Liver (tissue), 9 donors: Measurements from ENCODE around the gene POTEC.

- PRO-cap, 5 experiments, result no peak in any of the 5 experiments
- RAMPAGE, long total RNA, 2 experiments, result no peak in any of the 2 experiments
- RRBS, result no CpG with 5 or more reads among the region's 6 CpGs
Measured at GRCh38 chr18:12993466-12994756, 2.7 kb downstream of the CEP192 start.

GRCh38 chr18:13001171-13001788 is 10.1 kb downstream of the CEP192 start:
- PRO-cap, 5 experiments, result no peak in any of the 5 experiments
- RAMPAGE, long total RNA, 2 experiments, result no peak in any of the 2 experiments
- RRBS, result no CpG with 5 or more reads among the region's 7 CpGs

DNA sequence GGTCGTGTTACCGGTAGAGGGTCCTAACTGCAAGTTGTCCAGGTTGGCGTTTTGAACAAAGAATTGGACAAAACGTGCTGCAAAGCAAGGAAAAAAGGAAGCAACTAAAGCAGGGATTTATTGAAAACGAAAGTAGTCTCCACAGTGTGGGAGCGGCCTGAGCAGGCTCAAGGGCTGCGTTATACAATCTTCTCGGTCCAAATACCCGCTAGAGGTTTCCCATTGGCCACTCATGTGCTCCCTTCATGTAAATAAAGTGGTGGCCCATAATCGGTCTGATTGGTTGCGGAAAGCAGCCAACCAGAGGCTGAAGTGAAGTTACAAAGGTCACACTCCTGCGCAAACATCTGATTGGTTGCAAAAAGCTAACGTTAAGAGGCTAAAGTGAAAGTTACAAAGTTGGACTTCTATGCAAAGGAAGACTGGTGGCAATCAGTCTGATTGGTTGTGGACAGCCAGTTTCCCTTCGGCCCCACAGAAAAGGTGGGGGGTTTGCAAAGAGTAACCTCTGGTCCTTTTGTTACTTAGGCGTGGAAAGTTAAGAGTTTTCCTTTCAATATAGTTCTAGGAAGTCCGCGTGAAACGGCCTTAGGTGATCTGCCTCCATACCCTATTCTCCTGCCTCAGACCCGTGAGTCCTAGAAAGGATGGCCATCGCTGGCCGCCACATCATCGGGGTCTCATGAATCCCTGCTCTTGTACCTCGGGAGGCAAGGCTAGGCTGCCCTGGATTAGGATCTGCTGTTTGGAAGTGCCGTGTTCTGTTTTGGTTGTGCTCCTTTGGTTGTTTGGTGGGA is 80.5 kb upstream of the LDLRAD4 start:
- PRO-cap, 5 experiments, result peak in 5 of 5 experiments; most common plus-strand start position 435 of the sequence (in 5); most common minus-strand start position 203 of the sequence (in 3)
- RAMPAGE, long total RNA, 2 experiments, result no peak in any of the 2 experiments
- RRBS, result no CpG with 5 or more reads among the region's 24 CpGs

GRCh38 chr18:13176942-13177276 is 41.7 kb upstream of the LDLRAD4 start:
- PRO-cap, 5 experiments, result peak in 4 of 5 experiments; most common plus-strand start chr18:13177078 (in 1); most common minus-strand start chr18:13177051 (in 3)
- RAMPAGE, long total RNA, 2 experiments, result no peak in any of the 2 experiments
- RRBS, result no CpG with 5 or more reads among the region's 12 CpGs

DNA sequence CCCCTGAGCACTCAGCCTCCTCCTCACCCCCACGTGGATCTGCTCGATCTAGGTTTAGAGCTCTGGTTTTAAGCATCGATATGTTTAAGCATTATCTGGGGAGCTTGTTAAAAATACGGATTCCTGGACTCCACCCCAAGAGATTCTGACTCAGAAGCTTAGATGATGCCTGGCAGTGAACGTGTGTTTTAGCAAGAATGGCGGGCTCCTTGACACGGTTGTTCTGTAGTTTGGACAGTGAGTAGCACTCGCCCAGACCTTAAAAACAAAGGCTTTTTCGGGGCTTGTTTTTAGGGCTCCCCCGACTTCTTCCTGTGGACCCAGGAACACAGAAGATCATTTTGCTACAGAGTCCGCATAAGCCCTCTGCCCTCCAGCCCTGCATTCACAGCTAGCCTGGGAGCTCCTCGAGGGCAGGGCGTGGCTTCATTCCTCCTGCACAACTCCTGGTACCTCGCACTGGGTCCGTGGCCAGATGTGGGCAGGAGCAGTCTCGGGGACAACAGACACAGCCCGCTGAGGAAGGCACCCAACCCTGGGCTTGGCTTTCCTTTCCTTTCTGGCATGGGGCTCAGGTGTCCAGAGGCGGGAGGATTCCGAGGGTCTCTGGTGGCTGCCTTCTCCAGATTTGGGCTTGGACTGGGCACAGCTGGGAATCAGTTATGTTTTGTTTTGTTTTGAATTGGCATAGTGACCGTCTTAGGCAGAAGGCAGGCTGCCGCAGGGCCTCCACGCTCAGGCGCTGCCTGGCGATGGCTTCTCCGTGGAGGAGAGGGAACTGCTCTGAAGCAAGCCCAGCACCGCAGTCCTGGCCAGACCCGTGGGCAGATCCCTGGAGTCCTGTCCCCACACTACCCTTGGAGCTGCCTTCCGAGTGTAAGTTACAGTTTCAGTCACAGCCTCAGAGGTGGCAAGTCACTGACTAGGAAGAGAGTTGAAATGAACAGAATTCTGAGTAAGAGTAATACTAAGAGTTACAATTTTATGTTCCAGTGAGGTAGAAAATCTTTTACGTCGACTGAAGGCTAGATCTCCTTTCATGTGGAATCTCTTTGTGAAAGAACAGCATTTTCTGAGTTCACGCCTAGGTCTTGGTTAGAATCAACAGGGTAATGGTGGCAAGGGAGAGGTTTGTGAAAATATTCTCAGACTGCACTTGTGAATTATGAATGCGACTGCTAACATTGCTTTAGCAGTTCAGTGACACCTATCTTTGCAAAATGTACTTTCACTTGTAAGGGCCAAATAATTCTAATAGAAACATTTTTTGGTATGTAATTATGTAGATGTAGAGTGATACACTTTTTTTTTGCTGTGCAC is 47.8 kb downstream of the LDLRAD4 start:
- PRO-cap, 5 experiments, result no peak in any of the 5 experiments
- RAMPAGE, long total RNA, 2 experiments, result no peak in any of the 2 experiments
- RRBS, result no CpG with 5 or more reads among the region's 32 CpGs

DNA sequence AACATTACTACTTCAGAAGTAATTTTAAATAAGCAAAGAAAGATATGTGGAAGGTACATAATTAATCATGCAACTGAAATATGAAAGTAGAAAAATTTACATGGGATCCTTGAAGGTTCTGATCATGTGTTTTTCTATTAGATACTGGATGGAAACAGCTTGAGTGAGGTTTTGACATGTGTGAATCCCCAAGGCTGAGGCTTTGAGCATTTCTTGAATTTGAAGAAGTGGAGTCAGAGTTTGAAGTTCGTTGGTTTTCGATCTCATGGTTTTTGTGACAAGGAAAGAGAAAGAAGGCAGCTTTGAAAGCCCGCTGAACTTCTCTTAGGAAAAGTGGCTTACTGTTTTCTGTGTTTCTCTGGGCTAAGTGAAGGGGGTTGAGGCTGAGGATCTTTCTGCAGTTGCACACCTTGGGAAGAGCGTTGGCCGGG is 220.1 kb downstream of the LDLRAD4 start:
- PRO-cap, 5 experiments, result no peak in any of the 5 experiments
- RAMPAGE, long total RNA, 2 experiments, result no peak in any of the 2 experiments
- RRBS, result no CpG with 5 or more reads among the region's 5 CpGs

- PRO-cap, 5 experiments, result peak in 1 of 5 experiments; most common minus-strand start chr18:13502659 (in 1)
- RAMPAGE, long total RNA, 2 experiments, result no peak in any of the 2 experiments
- RRBS, result no CpG with 5 or more reads among the region's 8 CpGs
Measured at GRCh38 chr18:13502606-13502982, 223.8 kb downstream of the FAM210A start.

GRCh38 chr18:13566756-13567493 is 159.4 kb downstream of the FAM210A start:
- PRO-cap, 5 experiments, result peak in 4 of 5 experiments; most common plus-strand start chr18:13567150 (in 1); most common minus-strand start chr18:13567017 (in 2)
- RAMPAGE, long total RNA, 2 experiments, result no peak in any of the 2 experiments
- RRBS, result no CpG with 5 or more reads among the region's 17 CpGs

- PRO-cap, 5 experiments, result no peak in any of the 5 experiments
- RAMPAGE, long total RNA, 2 experiments, result no peak in any of the 2 experiments
- RRBS, result no CpG with 5 or more reads among the region's 21 CpGs
Measured at GRCh38 chr18:13613526-13614565, 112.5 kb downstream of the FAM210A start.

GRCh38 chr18:13614566-13615308 is 111.6 kb downstream of the FAM210A start:
- PRO-cap, 5 experiments, result peak in 2 of 5 experiments; most common minus-strand start chr18:13614765 (in 1)
- RAMPAGE, long total RNA, 2 experiments, result no peak in any of the 2 experiments
- RRBS, result no CpG with 5 or more reads among the region's 16 CpGs

DNA sequence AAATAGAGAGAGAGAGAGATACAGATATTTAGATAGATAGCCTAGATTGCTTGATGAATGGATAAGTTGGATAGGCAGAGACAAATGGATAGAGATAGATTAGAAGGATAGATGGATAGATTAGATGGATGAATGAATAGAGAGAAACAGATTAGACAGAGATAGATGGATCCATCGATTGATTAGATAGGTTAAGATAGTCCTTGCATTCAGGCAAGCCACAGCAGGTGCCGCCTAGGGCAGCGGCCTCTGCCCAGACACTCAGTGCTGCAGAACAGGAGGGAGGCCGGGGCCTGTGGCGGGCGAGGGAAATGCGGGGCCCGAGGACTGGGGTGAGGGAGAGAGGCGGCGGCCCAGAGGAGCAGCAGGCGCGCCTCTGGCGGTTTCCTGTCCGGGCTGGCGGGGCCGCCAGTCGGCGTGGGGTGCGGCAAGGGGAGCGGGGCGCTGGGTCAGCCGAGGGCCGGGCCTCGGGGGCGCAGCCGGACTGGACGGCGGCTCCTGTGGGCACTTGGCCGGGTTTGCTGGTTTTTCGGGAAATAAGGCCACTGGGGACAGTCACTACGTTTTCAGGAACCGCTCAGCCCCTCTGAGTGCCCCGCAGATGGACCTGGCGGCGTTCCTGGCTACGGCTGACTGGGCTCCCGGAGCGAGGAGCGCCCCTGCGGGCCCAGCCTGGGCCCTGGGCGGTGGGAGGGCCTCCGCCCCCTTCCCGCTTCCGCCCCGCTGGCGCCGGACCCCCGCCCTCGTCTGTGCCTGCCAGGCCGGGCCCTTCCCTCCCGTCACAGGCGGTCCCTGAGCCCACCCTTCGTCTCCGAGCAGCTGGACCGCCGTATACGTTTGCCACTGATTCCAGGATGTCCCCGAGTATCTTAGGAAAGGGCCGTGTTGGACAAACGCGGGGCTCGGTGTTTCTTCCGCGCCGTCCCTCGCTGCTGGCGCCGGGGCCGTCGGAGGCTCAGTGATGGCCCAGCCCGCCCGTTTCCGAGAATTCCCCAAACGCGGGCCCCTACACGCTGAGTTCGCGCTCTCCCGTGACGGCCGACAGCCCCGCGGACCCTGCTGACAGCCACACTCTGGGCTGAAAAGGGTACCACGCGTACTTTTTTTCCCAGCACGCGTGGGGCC is 84.7 kb downstream of the FAM210A start:
- PRO-cap, 5 experiments, result peak in 2 of 5 experiments; most common minus-strand start position 635 of the sequence (in 2)
- RAMPAGE, long total RNA, 2 experiments, result no peak in any of the 2 experiments
- RRBS, result 40% methylated on average over 25 of the region's 87 CpGs

DNA sequence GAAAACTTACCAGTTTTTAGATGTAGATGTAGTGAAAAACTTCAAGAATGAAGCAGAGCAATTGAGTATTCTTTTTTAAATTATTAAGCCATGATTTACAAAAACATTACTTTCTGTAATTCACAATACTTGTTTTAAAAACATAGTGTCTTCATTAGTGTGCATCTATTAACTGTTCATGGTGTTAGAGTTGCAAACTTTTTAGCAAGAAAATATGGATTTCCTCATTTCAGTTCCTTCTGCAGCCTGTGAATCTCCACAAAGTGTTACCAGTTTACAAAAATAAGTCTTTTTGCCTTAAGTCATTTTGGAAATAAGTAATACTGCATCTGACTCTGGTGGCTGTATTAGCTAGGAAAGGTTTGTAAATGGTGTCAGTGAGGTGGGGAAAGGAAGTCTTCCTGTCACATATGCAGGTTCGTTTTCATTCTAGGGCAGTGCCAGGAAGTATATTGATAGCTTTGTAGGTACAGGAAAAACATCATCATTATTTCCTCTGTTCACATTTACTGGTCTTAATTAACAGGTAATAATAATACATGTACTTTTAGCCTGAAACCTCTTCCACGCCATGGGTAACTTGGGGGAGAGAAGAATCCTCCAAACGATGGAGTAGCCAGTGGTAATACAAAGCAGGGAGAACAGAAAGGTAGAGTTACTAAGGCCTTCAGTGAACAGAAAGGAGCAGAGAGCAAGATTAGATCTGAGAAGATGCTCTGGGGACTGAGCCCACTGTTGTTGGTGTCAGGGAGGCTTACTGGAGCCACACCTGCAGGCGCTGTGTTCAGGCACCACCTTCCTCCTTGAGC is 34.7 kb downstream of the RNMT start:
- PRO-cap, 5 experiments, result no peak in any of the 5 experiments
- RAMPAGE, long total RNA, 2 experiments, result no peak in any of the 2 experiments
- RRBS, result no CpG with 5 or more reads among the region's 4 CpGs

- PRO-cap, 5 experiments, result peak in 1 of 5 experiments; most common minus-strand start chr18:13801232 (in 1)
- RAMPAGE, long total RNA, 2 experiments, result no peak in any of the 2 experiments
- RRBS, result 6% methylated on average over 15 of the region's 34 CpGs
Measured at GRCh38 chr18:13800973-13801488, 22.9 kb upstream of the MC5R start.

DNA sequence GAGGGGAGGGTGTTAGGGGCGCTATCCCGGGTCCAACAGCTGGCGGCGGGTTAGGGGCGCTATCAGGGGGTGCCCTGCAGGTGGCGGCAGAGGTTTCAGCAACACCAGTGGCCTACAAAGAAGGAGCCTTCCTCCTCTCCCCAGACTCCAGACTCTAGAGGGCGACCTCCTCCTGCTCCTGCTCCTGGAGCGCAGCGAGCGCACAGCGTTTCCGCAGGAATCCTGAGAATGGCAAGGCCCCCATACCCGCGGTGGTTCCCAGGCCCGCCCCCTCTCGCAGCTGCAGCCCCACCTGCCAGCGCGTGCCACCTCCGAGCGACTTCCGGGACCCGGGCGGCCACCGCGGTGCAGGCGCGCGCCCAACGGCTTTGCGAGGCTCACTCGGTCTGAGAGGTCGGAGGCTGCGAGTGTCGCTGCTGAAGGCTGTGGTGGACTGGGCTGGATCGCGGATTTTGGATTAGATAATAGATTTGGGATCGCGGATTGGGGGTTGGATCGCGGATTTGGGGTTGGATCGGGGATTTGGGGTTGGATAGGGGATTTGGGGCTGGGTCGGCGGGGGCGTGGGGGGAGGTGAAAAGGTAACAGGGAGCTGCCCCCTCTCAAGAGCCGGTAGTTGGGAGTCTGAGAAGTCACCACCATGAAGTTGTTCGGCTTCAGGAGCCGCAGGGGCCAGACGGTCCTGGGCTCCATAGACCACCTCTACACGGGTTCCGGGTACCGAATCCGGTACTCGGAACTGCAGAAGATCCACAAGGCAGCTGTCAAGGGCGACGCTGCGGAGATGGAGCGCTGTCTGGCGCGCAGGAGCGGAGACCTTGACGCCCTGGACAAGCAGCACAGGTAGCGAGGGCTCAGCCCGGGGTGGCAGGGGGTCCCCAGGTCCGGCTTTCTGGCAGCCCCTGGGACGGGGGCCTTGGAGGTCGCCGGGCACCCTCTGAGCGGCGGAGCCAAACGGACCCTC is 46.8 kb upstream of the ZNF519 start:
- PRO-cap, 5 experiments, result no peak in any of the 5 experiments
- RAMPAGE, long total RNA, 2 experiments, result no peak in any of the 2 experiments
- RRBS, result 49% methylated on average over 4 of the region's 70 CpGs

GRCh38 chr18:14543404-14543873 is at the start of gene POTEC:
POTEC (minus strand) TSS chr18:14543600.
- PRO-cap, 5 experiments, result no peak in any of the 5 experiments
- RAMPAGE, long total RNA, 2 experiments, result no peak in any of the 2 experiments
- RRBS, result 100% methylated on average over 1 of the region's 42 CpGs

DNA sequence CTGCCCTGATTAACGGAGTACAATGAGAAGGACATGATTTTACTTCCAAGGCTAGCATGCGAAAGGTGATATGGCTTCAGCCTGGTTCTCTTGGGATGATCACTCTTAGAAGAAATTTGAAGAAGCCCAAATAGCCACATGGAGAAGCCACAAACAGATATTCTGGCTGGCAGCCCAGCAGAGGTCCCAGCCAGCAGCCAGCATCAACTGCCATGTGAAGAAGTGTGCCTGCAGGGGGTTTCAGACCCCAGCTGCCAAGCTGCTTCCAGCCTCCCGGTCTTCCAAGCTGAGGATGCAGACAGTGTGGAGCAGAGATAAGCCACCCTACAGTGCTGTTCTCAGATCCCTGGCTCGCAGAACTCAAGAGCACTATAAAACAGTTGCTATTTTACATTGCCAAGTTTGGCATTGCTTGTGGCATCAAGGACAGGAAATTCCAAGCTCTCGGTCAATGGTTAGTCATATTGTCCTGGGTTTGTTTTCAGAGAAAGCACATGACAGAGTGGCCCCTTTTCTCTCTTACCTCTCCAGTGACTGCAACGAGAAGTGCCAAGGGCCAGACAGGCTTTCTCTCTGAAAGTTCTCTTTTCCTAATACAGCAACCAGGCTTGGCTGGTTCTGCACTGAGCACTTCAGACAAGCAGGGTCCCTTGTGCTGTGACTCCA is 223.6 kb downstream of the ANKRD30B start:
- PRO-cap, 5 experiments, result no peak in any of the 5 experiments
- RAMPAGE, long total RNA, 2 experiments, result no peak in any of the 2 experiments
- RRBS, result no CpG with 5 or more reads among the region's 6 CpGs

GRCh38 chr18:20976881-20977589 is 134.6 kb downstream of the ROCK1 start:
- PRO-cap, 5 experiments, result no peak in any of the 5 experiments
- RAMPAGE, long total RNA, 2 experiments, result no peak in any of the 2 experiments
- RRBS, result no CpG with 5 or more reads among the region's 4 CpGs

DNA sequence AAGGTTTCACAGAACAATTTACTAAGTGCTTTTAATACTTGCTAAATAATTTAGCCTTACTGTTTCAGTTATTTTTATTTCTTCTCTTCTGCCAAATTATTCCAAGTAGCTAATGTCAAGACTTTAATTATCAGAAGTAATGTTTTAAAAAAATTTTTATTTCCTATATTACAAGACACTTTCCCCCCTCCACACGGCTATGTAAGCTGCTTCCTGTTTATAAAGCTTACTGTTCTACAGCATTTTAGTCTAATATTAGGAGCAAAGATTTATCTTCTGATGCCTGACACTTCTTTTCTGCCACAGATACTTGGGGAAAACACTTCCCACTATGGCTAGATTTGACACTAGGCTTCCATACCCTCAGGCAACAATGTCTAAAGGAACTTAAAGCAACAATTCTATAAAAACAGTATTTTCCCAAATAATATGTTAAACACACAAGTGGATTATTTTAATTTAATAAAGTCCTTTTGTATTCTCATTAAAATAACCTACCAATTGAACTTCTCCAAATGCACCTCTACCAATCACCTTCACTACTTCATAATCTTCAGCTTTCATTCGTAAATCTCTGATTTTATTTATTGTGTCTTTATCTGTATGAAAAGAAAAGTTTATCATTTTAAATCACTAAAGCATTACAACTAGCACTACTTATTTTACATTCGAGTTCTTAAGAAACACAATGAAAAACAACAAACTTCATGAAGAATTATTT is 62.2 kb downstream of the ROCK1 start:
- PRO-cap, 5 experiments, result no peak in any of the 5 experiments
- RAMPAGE, long total RNA, 2 experiments, result no peak in any of the 2 experiments
- RRBS, result no CpG with 5 or more reads among the region's 3 CpGs

DNA sequence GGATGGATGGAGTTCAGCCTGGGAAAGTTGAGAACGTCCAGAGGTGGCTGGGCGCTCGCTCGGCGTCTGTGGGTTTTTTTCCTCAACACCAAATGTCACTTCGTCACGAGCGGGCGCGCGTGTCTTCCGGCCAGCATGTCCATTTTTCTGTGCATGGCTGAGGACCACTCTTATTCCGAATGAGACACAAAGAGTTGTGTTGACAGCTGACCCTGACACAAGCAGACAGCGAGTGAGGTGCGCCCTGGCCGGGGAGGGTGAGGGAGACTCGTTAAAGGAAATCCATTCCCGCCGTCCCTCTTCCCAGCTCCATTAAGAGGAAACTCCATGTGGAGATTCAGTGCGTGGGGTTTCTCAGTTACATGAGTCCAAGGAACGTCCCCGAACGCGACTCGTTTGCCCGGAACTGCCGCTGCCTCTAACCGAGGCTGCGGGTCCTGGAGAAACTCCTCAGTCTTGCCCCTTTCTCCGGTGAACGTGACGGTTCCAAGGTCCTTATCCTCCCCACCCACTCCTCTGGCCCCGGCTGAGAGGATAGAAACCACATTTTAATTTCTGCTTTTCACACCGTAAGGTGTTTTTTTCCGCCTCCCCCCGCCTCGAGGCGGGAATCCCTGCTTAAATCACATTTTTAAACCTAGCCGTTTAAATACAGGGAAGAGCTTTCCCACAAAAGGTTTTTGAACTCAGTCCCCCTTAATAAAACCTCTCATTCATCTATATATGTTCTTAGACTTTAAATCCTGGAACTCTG is 1.1 kb downstream of the GREB1L start:
- PRO-cap, 5 experiments, result peak in 1 of 5 experiments; most common plus-strand start position 357 of the sequence (in 1); most common minus-strand start position 181 of the sequence (in 1)
- RAMPAGE, long total RNA, 2 experiments, result no peak in any of the 2 experiments
- RRBS, result 6% methylated on average over 8 of the region's 39 CpGs

- PRO-cap, 5 experiments, result no peak in any of the 5 experiments
- RAMPAGE, long total RNA, 2 experiments, result no peak in any of the 2 experiments
- RRBS, result no CpG with 5 or more reads among the region's 6 CpGs
Measured at GRCh38 chr18:21363088-21363937, 121.3 kb downstream of the GREB1L start.